Mammary epithelial cell (primary cell): ENCODE data around the gene SOX10.

GRCh38 chr22:37804830-37805008 lies 310 bp upstream of the H1-0 start:
- CAGE, long polyA plus RNA: no peak
- RRBS: 2% methylated on average over 16 of the region's 19 CpGs

- CAGE, long polyA plus RNA: no peak
- RRBS: no CpG with 5 or more reads among the region's 9 CpGs
Observed at GRCh38 chr22:37806801-37807303, 882 bp upstream of the GCAT start.

DNA sequence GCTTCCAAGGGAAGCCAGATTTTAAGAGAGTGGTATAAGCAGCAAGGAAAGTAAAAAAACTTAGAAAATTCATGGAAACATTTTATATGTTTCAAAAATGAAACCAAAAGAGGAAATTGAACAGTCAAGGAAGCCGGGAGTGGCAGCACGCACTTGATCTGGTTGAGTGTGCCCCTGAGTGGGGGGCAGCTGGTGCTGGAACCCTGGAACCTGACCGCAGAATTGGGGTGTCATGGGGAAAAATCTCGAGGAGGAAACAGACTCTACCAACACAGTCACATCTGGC lies 14.0 kb downstream of the MICALL1 start:
- CAGE, long polyA plus RNA: no peak
- RRBS: no CpG with 5 or more reads among the region's 4 CpGs

DNA sequence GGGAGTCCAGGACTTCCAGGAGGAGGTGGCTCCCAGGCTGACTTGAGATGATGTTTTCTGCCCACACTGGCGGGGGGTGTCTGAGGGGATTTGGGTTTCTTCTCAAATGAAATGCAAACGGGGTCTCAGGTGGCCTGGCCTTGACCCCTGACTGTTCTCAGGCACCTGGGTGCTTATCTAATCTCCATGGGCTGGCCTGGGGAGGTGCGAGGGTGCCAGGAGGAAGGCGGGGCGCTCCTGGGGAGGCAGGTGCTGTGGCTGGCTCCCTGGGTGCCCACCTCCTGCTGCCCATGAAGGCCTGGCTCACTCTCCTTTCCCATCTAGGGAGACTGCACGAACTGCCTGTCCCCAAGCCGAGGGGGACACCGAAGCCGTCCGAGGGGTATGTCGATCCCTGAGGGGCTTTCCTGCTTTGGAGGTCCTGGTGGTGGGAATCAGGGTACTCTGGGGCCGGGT lies 18.3 kb downstream of the MICALL1 start:
- CAGE, long polyA plus RNA: no peak
- RRBS: 45% methylated on average over 1 of the region's 12 CpGs

- CAGE, long polyA plus RNA: no peak
- RRBS: no CpG with 5 or more reads among the region's 5 CpGs
Observed at GRCh38 chr22:37981523-37981945, 2.8 kb downstream of the SOX10 start.

GRCh38 chr22:37982879-37983771 lies 1.2 kb downstream of the SOX10 start:
- CAGE, long polyA plus RNA: no peak
- RRBS: 20% methylated on average over 23 of the region's 71 CpGs

DNA sequence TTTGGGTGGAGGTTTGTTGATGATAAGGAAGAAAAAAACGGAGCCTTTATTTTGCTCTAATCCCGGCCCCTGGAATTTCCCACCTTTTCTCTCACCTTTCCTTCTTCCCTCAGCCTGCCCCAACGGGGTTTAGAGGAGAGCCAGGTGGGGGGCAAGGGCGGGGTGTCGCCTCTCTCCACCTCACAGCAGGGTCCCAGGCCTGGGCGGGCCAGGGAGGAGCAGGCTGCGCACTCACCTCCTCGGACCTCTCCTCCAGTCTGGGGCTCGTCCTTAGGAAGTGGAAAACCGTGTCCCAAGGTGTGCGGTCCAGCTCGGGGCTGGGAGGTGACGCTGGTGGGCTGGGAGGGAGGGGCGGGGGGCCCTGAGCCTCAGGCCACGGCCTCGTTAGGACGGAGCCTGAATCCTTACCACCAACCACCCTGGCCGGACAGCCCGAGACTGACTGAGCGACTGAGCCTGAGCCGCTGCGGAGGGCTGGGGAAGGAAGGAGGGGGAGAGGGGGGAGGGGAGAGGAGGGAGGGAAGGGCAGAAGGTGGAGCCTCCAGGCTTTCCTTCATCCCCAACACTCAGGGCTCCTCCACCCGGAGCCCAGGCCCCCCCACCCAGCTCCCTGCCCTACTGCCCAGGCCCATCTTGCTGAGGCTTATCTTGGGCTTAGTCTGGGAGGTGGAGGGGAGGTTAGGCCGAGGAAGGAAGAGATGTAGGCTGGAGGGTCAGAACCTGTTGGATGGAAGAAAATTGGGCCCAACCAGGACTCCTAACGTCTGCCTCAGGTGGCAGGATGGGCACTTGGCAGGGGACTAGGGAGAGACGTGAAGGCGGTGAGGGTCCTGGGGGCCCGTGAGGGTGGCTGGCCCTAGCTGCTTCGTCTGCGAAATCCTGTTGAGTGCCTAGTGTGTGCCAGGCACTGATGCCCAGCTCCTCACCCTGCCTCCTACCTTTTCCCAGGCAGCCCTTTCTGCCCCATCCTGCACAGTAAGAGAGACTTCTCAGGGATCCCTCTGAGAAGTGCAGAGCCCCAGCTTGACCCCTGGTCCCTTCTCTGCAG lies at the start of gene SOX10:
TSS of gene SOX10 (minus strand) at position 452 of the 1,048 bp plus-strand sequence.
- CAGE, long polyA plus RNA: no peak
- RRBS: no CpG with 5 or more reads among the region's 30 CpGs

GRCh38 chr22:38030217-38031335 lies 26.6 kb upstream of the PICK1 start:
- CAGE, long polyA plus RNA: no peak
- RRBS: 96% methylated on average over 3 of the region's 21 CpGs

DNA sequence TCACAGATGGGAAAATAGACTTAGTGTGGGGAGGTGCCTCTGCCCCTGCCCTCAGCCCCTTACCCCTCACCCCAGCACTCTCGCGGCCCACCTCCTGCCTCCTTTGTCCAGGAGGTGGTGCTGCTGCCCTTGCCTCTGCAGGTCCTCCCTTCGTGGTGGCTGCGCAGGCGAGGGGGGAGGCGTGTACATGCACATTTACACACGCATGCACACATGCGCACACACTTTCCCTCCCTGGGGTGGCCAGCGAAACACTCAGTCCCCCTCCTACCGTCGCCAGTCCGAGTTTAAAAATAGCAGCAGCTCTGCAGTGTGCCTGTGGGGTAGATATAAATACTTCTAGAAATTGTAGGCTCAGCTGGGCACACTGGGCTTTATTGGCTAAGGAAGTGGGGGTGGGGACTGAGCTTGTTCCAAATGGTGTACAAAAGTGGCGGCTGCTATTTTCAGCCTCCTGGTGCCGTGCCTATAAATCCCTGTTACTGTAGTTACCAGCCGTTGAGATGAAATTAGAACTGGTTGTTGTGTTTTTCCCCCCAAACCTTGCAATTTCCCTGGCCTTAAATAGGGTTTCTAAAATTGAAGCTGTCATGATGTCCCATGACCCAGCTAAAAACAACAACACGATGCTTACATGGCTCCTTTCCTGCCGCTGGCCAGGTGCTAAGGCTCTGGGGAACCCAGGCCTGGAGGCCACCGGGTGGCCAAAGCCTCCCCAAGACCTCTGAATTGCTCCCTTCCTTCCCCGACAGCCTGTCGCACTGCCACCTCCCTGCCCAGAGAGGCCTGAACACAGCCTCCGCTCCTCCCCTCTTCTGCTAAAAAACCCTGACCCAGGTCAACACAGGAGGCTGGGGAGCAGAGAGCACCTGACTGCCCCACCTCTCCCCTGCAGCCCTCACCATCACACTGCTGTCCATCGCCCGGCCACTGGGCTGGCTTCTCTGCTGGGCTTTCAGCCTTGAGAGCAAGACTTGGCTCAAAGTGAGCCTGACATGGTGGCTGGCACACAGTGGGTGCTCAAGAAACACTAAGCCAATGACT lies 12.5 kb downstream of the PICK1 start:
- CAGE, long polyA plus RNA: no peak
- RRBS: no CpG with 5 or more reads among the region's 23 CpGs

- CAGE, long polyA plus RNA: no peak
- RRBS: 3% methylated on average over 10 of the region's 127 CpGs
Observed at GRCh38 chr22:38080704-38081798, 2.9 kb downstream of the SLC16A8 start.

GRCh38 chr22:38098399-38099084 lies 11.9 kb downstream of the BAIAP2L2 start:
- CAGE, long polyA plus RNA: no peak
- RRBS: no CpG with 5 or more reads among the region's 7 CpGs

DNA sequence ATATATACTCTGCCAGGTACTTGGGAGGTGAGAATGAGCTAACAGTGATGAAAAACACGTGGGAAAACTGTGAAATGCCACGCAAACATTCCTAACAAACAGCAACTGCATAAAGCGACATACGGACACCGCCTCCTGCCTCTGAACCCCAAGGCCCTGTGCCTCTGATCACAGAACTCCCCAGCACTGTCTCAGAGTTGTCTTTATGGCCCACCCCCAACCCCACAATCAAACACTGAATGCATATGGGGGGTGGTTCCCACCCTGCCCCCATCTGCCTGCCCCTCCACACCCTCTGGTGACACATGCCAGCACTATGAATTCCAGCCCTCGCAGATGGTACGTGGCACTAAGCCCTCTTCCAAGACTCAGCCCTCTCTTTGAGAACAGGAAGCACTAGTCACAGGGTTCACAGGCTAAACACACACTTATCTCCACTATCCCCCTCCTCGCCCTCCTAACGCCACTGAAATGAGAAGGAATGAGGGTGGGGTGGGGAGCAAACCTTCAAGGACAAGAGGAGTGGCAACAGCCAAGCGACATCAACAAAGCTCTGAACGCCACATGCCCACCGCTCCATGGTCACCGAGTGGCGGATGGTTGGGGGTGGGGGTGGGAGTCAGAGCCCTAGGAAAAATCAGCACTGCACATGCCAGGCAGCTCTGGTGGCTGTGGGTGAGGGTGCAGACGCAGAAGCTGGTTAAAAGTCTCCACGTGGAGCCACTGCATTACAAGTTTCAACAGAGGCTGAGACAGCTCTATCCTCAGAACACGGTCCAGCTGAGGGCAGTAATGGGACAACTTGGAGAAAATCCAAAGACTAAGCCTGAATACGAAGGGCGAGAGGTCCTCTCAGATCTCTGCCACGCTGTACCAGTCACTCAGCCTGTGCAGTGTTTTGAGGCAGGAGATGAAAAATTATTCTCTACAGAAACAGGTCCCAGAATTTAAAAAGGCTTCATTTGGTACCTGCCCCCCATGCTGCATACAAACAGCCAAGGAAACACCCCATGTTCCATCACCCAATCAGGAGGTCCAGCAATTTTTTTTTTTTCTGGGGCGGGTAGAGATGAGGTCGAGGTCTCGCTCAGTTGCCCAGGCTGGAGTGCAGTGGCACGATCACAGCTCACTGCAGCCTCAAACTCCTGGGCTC lies 33.5 kb downstream of the TMEM184B start:
- CAGE, long polyA plus RNA: no peak
- RRBS: no CpG with 5 or more reads among the region's 24 CpGs

DNA sequence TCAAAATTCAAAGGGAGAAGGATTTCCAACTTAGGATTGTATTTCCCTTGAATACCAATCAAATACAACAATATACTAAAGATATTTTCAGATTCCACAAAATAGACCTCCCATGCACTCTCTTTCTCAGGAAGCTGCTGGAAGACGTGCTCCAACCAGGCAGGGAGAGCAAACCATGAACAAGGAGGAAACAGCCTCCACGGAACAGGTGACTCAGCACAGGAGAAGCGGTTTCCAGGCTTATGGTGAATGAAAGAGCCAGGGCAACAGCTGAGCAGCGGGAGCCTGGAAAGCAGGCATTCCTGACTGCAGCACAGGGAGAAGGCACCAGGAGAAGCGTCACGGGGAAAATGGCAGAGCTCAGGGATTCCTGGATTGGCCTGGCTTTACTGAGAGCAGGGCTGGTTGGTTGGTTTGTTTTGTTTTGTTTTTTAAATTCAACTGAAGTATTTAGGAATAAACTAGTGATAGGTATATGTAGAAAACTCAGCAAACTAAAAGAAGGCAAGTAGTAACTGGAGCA lies 31.9 kb downstream of the TMEM184B start:
- CAGE, long polyA plus RNA: no peak
- RRBS: no CpG with 5 or more reads among the region's 6 CpGs

DNA sequence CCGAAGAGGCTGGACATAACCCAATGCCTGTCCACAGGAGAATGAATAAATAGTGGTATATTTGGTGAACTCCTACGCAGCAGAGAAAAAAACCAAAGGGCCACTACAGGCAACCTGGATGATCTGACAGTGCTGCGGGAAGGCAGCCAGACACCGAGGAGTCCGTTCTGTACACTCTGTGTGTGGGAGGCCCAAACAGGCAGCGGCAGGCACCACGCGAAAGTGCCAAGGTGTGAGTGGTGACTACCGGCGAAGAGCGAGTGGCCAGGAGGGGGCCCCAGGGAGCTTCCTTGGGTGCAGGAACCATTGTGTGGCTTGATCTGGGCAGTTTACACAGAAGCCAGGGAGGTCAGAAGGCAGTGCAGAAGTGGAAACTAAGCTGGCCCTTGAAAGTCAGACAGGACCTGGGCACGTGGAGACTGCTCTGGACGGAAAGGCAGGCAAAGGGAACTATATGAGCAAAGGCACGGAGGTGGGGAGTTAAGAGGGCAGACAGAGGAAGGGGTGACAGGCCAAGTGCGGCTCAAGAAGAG lies 10.7 kb downstream of the TMEM184B start:
- CAGE, long polyA plus RNA: no peak
- RRBS: no CpG with 5 or more reads among the region's 15 CpGs

GRCh38 chr22:38316087-38316425 lies 1.2 kb downstream of the CSNK1E start:
- CAGE, long polyA plus RNA: no peak
- RRBS: no CpG with 5 or more reads among the region's 7 CpGs

DNA sequence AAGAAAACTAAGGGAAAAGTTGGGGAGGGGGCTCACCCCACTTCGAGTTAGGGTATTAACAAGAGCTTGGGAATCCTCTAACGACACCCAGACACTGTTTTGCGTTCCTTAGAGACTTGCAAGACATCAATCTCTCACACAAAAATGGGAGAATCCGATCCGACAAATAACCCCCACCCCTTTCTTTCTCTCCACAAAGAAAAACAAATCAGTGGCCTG lies 898 bp downstream of the CSNK1E start:
- CAGE, long polyA plus RNA: no peak
- RRBS: no CpG with 5 or more reads among the region's 5 CpGs

- CAGE, long polyA plus RNA: no peak
- RRBS: 5% methylated on average over 28 of the region's 128 CpGs
Observed at GRCh38 chr22:38398115-38399152, 56.6 kb downstream of the KCNJ4 start.

DNA sequence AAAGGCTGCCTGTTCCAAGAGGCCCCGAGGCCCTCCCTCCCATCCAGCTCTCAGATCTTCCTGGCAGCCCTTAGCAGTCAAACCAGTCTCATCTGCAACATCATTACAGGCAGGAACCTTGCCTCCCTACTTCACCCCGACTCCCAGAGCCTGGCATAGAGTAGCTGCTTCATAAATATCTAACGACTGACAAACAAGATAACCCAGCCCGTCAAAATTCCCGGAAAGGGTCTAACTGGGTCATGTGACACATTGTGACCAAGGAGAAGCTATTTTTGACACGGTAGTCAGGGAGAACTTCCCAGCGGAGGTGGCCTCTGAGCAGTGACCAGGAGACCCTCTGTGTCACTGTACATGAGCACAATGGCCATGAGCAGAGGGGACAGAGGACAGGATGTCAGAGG lies 10.9 kb downstream of the KCNJ4 start:
- CAGE, long polyA plus RNA: no peak
- RRBS: no CpG with 5 or more reads among the region's 7 CpGs

GRCh38 chr22:38446005-38446491 lies 9.0 kb downstream of the KCNJ4 start:
- CAGE, long polyA plus RNA: no peak
- RRBS: 74% methylated on average over 4 of the region's 9 CpGs

DNA sequence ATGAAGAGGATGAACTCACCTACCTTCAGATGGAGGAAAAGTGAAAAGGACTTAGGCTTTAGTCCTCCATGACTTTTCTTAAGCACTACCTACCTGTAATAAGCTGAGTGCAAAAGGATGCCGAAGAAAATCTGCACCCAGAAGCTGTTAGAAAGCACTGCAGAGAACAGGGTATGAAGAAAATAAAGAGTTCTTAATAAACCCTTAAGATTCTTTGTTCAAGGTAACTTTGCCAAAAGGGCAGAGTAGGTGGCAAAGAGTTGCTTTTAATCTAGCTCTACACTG lies 16.7 kb downstream of the KDELR3 start:
- CAGE, long polyA plus RNA: no peak
- RRBS: no CpG with 5 or more reads among the region's 1 CpG